ENCODE data around the gene OARD1.

DNA sequence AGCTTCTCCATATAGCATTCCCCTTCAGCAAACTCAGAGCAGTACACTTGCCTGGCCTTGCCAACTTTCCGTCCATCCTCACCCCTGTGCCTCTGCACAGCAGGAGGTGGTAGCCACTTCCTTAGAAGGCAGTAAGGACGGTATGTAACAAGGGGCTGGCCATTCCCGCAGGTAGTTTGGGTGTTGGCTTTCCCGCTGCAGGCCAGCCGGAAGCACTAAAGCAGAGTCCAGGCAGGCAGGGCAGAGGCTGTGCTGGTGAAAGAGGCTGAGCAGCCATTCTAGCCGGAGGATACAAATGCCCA, 22.5 kb upstream of the KCNK16 start:
- PRO-cap, 8 experiments = no peak in any of the 8 experiments

DNA sequence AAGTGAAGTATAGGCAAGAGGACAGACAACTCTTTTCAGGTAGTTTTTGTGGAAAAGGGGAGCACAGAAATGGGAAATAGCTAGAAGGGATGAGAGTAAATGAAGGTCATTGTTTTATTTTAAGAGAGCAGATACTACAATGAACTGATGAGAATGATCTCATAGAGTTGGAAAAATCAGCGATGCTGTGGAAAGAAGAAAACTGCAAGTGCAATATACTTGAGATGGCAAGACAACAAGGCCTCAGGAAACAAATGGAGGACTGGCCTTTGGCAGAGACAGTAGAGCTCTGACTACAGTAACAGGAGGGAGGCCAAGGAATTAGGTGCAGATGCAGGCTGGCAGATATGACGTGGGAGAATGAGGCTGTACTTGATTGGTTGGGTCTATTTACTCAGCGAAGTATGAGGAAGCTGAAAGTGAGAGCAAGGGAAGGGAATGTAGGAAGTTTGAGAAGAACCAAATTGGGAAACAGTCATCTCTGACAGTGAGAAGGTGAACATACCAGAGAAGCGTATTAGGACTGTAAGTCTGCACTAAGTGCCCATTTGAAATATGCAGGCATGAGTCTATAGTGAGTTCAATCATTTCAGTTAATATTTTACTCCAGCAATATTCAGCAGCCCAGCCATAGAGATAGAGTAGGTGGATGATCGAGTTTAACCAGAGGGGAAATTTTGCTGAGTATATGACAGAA, 40.0 kb downstream of the KIF6 start:
- PRO-cap, 8 experiments = no peak in any of the 8 experiments

GRCh38 chr6:39753446-39753944, 28.3 kb upstream of the KIF6 start:
- PRO-cap, 8 experiments = no peak in any of the 8 experiments

DNA sequence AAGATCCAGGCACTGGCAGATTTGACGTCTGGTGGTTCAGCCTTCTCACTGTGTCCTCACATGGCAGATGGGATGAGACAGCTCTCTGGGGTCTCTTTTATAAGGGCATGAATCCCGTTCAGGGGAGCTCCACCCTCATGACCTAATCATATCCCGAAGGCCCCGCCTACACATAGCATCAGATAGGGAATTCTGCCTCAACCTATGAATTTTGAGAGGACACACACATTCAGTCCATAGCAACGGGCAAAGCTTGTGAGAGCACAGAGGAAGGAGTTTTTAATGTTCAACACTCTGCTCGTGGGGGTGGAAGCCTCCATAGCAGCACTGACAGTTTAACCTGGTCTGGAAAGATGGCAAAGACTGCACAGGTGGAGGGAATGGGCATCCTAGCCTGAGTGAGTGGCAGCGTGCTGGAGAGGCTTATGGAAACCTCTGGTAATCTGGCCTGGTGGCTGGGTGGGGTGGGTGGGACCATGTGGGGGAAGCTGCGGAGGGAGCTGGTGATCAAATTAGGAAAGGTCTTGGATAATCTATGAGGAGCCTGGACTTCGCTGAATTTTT, 27.6 kb downstream of the DAAM2 start:
- PRO-cap, 8 experiments = no peak in any of the 8 experiments

GRCh38 chr6:39888434-39888944, 45.8 kb downstream of the MOCS1 start:
- PRO-cap, 8 experiments = no peak in any of the 8 experiments

DNA sequence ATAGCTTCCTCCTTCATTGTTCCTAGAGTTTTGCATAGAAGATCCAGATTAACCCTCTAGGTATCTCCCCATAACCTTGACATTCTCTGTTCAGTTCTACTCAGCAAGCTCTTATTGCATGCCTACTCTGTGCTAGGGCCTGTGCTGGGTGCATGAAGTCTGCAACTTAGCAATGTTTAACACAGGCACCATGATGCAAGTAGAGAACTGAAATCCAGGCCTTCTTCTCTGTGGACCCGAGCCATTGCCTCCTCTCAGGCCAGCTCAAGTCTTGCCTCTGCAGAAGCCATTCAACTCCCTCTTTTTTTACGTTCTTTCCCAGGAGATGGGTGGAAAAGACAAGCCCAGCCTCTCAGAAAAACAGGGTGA, 45.1 kb upstream of the MOCS1 start:
- PRO-cap, 8 experiments = no peak in any of the 8 experiments

GRCh38 chr6:40456024-40456506, 131.1 kb downstream of the LRFN2 start:
- PRO-cap, 8 experiments = peak in 2 of 8 experiments; most common plus-strand start chr6:40456311 (in 1); most common minus-strand start chr6:40456204 (in 1)

DNA sequence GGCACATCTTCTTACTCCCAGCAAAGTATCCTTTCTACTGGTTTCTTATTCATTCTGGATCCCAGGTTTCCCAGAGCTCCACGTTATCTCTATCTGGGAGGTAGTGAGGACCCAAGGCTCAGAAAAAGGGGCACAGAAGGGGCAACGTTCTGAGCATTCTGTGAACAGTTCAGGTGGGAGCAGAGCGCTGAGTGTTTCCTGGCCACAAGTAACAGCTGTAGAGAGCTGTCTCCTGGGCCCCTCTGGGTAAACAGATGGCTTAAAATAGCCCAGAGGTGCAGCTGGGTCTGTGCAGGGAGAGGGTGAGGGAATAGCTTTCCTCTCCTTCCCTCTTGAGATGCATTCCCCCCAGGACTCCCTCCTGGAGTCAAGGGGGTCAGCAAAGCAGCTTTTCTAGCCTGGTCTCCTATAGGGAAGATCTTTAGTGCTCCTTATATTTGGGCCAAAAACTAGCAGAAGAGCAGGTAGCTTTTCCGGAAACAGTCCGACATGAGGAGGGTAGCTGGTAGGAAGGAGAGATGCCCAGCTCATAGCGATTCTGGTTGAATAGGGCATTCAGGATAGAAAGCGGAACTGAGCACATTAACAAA, 2.3 kb downstream of the APOBEC2 start:
- PRO-cap, 8 experiments = no peak in any of the 8 experiments

DNA sequence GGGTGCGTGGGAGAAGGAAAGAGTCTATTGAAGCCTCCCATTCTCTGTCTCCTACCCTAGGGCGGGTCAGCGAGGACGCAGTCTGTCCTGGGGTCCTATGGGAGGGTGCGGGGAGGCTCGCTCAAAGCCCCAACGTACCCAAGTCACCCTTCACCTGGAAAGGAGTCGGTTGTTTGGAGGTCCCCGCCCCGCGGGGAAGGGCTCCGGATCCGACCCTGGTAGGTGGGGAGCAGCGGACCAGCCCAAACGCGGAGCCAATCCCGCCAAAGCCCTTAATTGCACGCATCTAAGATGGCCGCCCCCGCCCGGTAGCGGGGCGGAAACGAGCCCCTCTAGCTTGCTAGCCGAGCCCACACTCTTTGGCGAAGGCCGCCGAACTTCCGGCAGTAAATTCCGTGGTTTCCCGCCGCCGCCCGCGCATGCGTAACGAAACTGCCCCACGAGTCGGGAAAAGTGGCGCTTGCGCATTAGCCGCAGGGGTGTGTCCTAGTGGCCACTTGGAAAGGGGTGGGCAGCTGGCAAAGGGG, at the start of gene OARD1:
TSS of gene OARD1 (minus strand) at position 176 of the 527 bp plus-strand sequence.
- PRO-cap, 8 experiments = peak in 8 of 8 experiments; most common plus-strand start position 157 of the sequence (in 2); most common minus-strand start position 156 of the sequence (in 7)

DNA sequence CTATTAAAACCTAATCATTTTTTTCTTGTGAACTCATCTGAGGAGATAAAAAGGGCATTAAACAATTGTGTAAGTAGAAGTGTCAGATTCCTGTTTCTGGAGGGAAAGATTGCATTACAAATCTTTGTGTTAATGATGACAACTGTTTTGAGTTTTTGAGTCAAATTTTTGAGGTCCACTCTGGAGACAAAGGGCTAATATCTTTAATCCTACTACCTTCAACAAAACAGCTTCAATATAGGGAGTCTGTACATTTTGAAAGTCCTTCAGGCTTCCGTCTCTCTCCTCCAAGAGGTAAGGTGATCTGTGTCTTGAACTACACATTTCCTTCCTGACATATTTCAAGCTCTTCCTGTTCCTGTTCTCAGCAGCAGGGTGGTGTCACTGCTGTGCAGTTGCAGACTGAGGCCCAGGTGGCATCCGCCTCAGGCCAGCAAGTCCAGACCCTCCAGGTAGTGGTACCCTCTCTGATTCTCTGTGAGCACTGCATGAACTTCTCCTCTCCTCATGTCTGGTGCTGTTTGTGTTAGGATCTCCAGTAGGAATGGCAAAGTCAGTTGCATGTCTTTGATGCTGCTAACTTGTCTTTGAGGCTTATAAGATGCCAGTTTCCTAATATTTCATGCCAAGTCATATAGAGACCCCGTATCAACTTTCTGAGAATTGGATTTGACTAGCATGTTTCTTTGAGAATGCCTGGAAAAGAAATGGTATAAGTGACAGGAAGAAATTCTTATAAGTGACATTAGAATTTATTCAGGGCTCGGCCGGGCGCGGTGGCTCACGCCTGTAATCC, 7.9 kb downstream of the NFYA start:
- PRO-cap, 8 experiments = no peak in any of the 8 experiments

GRCh38 chr6:41083816-41084399, 11.1 kb downstream of the NFYA start:
- PRO-cap, 8 experiments = no peak in any of the 8 experiments

DNA sequence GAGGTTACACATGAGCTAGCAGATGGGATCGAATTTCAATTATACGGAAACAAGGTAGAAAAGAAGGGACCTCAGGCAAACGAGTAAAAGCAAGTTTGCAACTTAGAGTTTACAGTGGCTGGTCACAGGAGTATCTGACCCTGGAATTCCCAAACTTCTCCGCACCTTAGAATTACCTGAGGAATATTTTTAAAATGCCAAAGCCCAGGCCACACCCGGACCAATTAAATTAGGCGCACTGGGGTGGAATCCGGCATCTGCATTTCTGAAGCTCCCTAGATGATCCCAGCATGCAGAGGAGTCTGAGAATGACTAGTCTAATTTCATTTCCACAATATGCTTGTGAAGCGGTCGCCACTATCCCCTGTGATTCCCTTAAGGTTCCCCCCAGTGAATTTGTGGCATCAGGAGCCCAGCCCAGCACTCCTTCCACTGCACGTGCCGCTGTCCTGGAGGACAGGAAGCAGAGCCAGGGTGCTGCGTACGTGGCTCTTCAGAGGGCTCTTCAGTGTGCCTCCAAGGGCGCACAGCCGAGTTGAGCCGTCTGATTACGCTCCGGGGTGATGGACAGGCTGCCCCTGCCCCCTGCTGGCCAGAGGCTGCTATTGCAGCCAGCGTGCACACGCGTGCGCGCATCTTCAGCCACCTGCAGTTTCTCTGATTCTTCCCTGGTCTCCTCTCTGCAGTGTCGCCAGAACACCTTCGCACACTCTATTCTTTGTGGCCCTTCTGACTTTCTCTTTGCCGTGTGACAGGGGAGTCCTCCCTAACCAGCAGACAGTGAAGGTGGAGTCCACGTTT, 16.8 kb upstream of the NCR2 start:
- PRO-cap, 8 experiments = peak in 2 of 8 experiments; most common plus-strand start position 651 of the sequence (in 2); most common minus-strand start position 510 of the sequence (in 1)

GRCh38 chr6:41371223-41371941, 36.0 kb downstream of the NCR2 start:
- PRO-cap, 8 experiments = no peak in any of the 8 experiments

DNA sequence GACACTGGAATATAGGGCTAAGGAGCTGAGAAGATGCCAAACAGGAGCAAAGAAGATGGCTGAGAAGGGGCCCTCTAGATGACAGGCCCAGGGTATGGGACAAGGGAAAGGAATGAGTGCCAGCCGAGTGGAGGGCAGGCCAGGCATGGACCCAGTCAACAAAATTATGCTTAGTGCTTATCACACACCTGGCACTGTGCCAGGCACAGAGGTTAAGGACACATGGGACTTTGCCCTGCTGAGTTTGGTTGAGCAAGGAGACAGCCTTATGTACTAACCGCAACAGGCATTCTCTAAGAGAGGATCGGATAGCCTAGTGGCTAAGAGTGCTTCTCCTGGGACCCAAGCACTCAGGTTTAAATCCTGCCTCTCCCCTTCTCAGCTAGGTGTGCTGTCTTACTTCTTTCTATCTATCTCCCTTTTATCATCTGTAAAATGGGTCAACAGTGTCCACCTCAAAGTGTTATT, 96.4 kb upstream of the FOXP4 start:
- PRO-cap, 8 experiments = no peak in any of the 8 experiments

GRCh38 chr6:41470338-41471227, 75.6 kb upstream of the FOXP4 start:
- PRO-cap, 8 experiments = no peak in any of the 8 experiments

GRCh38 chr6:41517895-41518456, 28.2 kb upstream of the FOXP4 start:
- PRO-cap, 8 experiments = no peak in any of the 8 experiments

GRCh38 chr6:41594056-41595357, 43.8 kb upstream of the MDFI start:
- PRO-cap, 8 experiments = no peak in any of the 8 experiments

DNA sequence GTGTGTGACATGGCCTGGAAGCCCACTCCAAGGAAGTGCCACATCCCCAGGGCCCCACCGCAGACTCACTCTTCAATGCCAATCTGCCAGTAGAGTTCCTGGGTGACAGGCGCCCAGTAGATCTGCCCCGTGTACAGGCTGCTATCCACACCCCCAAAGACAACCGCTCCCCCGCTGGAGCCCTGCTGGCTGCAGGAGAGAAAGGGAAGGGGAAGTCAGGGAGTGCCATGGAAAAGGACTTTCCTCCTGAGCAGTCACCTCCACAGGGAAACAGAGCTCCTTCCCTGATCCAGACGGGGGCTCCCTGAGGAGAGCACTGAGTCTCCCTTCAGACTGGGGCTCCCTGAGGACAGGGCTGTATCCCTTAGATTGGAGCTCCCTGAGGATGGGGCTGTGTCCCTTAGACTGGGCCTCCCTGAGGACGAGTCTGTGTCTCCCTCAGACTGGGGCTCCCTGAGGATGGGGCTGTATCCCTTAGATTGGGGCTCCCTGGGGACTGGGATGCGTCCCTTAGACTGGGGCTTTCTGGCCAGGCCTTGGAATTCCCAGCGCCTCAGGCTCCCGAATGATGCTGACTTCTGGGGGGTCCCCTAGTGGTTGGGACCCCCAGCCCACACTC, 5.1 kb upstream of the TFEB start:
- PRO-cap, 8 experiments = no peak in any of the 8 experiments

- PRO-cap, 8 experiments = no peak in any of the 8 experiments
Observed at GRCh38 chr6:41997037-41997514, 53.2 kb upstream of the TAF8 start.

GRCh38 chr6:42024192-42024782, 26.0 kb upstream of the TAF8 start:
- PRO-cap, 8 experiments = no peak in any of the 8 experiments

Data from peripheral blood mononuclear cell (primary cell).